ENCODE measurements around a stretch of chr5.

DNA sequence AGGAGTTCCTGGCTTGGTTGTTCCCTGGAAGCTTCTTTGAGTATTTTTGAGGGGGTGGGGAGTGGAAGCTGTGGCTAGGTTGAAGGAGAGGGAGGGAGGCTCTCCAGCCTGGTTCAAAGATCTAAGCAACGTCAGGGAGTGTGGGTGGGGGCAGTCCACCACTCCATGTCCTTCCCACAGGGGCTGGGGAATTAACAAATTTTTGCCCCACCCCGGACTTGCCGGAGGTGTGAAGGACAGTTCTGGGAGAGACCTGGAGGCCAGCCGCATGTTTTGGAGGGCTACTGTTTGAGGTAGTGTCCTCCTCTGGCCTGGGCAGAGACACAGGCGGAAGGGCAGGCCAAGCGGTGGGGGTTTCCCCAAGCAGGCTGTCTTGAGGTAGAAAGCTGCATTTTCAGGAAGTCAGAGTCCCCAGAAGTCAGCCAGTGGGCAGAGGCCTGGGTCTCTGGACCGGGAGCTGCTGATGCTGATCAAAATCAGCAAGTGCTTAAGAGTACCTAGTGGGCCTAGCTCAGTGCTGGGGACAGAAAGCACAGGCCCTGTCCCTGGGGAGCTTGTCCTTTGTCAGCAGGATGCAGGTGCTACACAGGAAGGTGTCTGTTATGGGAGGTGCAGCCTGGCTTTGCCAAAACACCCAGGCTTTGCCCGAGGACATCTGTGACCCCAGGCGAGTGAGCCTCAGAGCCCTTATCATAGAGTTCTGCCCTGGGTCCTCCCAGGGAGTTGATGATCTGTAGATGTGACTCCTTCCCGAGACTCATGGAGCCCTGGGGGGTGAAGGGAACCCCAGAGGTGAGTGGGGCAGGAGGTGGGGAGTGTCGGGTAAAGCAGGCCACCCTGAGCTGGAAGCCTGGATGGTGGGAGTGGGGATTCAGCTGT, 18.5 kb downstream of the JADE2 start:
- PRO-cap, 2 experiments, result no peak in any of the 2 experiments

DNA sequence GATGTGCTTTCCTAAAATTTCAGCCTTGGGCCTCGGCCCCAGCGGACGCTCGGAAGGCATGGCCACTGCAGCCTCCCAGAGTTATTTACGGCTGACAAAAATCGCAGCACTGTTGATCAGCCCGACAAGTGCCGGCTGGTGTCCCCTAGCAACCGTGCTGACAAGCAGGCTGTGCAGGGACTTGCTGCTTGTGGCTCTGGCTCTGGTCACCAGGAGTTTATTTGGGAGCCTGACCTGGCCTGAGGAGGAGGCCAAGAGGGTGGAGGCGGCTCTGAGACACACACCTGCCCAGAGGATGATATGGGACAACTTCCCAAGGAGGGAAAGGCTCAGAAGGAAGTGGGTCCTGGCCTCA, 43.9 kb downstream of the JADE2 start:
- PRO-cap, 2 experiments, result no peak in any of the 2 experiments

DNA sequence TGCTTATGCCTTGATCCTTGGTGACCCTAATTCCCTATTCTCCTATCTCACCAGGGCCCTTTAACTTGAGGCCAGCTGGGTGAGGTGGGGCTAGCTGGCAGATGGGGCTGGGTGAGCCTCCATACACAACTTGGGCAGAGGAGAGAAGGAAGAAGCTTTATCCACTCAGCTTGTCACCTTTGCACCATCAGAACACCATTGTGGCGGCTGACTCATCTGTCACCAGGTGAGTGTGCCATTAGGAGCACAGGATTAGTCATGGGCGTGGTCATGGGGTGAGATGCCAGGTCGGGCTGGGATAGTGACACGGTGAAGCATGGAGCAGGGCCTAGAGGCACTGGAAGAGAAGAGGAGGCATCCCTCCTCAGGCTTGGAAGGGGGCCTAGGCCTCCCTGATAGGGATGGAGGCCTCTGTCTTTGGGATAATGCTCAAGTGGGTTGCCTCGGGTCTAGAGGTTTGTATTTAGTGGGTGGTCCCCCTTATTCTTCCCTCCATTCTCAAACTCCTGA, 41.3 kb downstream of the SAR1B start:
- PRO-cap, 2 experiments, result no peak in any of the 2 experiments

DNA sequence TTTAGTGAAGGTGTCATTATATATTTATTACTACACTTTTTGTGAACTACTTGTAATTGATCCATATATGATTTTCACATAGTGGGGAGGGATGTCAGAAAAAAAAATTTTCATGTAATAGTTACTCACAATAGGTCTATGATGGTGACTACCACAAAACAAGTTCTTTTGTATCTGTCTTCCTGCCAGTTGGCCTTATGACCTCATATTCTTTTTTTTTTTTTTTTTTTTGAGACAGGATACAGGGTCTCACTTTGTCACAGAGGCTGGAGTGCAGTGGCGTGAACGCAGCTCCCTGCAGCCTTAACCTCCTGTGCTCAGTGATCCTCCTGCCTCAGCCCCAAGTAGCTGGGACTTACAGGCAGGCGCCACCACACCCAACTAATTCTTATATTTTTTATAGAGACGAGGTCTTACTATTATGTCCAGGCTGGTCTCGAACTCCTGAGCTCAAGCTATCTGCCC, 10.9 kb downstream of the SEC24A start:
- PRO-cap, 2 experiments, result no peak in any of the 2 experiments

DNA sequence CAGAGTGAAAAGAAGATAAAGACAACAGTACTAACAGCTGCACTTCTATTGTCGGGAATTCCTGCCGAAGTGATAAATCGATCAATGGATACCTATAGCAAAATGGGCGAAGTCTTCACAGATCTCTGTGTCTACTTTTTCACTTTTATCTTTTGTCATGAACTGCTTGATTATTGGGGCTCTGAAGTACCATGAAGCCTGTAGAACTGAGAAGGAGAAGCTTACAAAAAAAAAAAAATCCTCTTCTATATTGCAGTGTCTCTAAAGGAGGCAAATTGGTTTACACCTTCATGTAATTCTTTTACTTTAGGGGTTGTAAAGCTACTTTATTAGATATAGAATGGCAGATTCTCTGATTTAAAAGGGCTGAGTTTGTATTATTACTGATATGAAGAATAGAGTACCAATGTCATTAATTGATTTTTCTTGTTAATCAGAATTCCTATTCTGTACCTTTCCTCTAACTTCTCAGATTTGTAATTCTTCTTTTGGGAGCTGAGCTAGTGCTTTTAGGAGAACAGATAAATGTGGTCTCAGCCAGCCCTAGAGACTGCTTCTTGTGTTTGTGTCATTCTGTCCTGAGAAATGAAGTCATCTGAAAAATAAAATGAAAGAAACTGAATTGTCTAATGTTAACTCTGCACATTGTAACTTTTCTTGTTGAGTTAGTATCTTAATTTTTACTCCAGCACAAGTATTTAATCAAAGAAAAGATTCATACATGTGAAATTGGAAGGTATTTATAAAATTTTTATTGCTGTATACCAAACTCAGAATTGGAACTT, 7.6 kb upstream of the DDX46 start:
- PRO-cap, 2 experiments, result no peak in any of the 2 experiments

DNA sequence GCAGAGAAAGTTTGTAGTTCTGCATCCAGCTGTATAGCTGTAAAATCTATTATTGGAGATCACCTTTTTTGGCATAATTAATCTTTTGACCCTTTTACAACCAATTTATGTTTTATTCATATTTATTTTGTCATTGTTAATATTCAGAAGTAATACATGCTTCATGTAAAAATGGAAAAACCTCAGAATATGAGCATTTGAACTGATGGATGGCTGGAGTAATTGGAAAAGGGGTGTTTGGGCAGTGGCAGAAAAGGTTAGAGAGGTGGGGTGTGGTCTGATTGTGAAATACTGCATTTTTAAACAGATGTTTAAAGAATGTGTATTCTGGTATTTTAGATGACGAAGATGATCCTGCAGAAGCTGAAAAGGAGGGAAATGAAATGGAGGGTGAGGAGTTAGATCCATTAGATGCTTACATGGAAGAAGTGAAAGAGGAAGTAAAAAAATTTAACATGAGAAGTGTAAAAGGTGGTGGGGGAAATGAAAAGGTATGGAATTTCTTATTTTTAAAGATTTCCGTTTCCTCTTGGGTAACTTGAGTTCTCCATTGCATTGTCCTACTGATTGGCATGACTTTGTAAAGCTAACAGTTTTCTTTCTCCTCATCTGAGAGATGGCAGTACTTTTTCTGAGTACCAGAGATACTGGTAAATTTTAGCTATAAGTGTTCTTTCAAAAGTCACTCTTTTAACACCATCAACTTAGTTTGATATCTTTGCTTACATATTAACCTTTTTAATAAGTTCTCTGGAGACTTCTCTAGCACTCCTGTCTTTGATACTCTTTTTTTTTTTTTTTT, 18.9 kb downstream of the DDX46 start:
- PRO-cap, 2 experiments, result no peak in any of the 2 experiments

- PRO-cap, 2 experiments, result no peak in any of the 2 experiments
Measured at GRCh38 chr5:134968060-134968628, 437 bp downstream of the CATSPER3 start.

- PRO-cap, 2 experiments, result no peak in any of the 2 experiments
Measured at GRCh38 chr5:135029092-135030137, 4.6 kb downstream of the PITX1 start.

DNA sequence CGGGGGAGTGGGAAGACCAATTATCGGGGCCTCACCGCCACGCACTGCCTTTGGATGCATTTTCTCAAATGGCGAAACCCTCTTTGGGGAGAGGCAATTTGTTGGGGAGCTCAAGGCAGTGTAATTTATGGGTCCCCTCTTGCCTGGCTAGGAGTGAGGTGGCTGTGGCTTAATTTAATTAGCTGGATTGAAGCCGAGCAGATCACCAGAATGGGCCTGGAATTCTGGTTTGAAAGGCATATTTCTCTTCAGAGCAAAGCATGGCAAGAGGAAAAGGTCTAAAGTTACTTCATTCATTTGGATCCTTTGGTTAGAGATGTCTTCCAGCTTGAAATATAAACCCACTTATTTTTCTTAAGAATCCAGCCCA, 79.6 kb upstream of the PITX1 start:
- PRO-cap, 2 experiments, result no peak in any of the 2 experiments

DNA sequence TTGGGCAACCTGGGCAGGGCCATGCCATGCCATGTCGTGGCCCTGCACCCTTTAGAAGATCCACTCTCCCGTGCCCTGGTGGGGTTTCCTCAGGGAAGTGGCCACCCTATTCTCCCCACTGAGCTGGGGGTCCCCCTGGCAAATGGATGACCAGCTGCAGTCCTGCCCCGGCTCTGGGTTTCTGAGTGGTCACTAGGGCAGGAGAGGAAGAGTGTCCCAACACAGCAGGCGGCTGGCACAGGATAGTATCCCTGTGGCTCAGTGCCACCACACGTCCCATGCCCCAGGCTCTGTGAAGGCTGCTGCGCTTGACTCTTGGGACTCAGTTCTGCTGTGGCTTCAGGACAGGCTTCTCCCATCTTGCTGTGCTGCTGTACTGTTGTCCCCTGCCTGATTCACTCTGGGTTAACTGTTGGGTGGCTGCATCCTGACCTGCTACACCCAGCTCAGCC, 100.9 kb upstream of the PITX1 start:
- PRO-cap, 2 experiments, result no peak in any of the 2 experiments

GRCh38 chr5:135140542-135141152, 106.6 kb upstream of the PITX1 start:
- PRO-cap, 2 experiments, result no peak in any of the 2 experiments

GRCh38 chr5:135264724-135265583, 134.1 kb downstream of the MACROH2A1 start:
- PRO-cap, 2 experiments, result no peak in any of the 2 experiments

GRCh38 chr5:135385929-135386562, 13.0 kb downstream of the MACROH2A1 start:
- PRO-cap, 2 experiments, result no peak in any of the 2 experiments

- PRO-cap, 2 experiments, result no peak in any of the 2 experiments
Measured at GRCh38 chr5:135456104-135456783, 4.1 kb upstream of the TIFAB start.

GRCh38 chr5:135571033-135571702, 7.6 kb downstream of the CXCL14 start:
- PRO-cap, 2 experiments, result no peak in any of the 2 experiments

- PRO-cap, 2 experiments, result no peak in any of the 2 experiments
Measured at GRCh38 chr5:135952574-135953591, 1.9 kb downstream of the LECT2 start.

- PRO-cap, 2 experiments, result no peak in any of the 2 experiments
Measured at GRCh38 chr5:135973337-135973865, 18.6 kb upstream of the LECT2 start.

DNA sequence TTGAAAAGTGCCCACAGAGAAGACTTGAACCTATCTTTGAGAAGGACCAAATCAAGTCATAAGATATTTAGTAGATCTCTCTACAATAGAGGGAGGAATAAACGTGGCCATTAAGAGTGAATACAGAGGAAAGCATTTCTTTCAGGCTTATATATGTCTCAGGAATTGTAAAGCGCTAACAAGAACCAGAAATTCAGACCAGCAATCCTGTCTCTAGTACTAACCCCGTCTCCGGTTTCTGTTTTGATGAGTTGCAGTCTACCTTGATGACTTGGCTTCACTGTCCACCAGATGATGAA, 8.6 kb upstream of the TGFBI start:
- PRO-cap, 2 experiments, result no peak in any of the 2 experiments

GRCh38 chr5:136049085-136049793, 20.5 kb downstream of the TGFBI start:
- PRO-cap, 2 experiments, result no peak in any of the 2 experiments

- PRO-cap, 2 experiments, result no peak in any of the 2 experiments
Measured at GRCh38 chr5:136058194-136059039, 29.6 kb downstream of the TGFBI start.

Measured in psoas muscle (tissue), 2 donors.